Cardiac ventricle fibroblast (primary cell): ENCODE data around the genes KCNJ11 and IGSF22.

DNA sequence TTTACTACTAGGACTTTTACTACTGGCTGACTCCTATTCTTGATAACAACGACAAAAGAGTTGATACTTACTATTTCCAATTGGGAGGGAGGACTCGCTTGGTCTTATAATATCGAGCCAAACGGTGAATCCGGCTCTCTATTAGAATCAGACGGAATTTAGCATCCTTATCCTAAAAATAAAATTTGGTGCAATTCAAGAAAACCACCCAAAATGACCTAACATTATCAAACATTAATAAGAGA lies 2.5 kb downstream of the RPS13 start:
- RAMPAGE, long total RNA: no peak

DNA sequence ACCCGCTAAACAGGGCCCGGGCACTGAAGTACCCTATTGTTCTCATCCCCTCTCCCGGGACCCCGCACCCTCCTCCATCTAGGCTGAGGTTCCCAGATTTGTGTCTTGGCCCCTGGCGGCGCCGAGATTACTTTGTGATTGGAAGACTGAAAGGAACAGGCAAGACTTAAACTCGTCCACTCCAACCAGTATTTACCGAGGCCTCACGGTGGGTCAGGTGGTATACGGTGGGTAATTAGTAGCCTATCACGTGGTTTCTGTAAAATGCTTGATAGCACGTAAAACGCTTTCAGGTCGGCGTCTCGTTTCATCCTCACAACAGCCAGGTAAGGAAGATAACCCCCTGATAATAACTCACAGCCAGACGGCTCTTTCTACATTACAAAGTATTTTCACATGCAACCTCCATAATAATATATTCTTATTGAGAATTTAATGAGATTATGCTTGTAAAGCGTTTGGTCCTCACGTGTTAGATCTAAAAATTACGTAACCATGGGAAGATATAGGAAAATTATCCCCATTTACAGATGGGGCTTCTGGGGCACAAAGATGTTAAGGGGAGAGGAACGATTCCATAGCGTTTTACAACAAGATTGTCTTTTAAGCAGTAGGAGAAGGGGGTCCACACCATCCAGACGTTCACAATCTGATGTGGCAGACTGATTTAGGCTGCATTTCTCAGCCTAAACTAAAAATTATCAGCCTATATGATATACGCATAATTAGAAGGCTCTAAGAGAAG lies 654 bp upstream of the PIK3C2A start:
- RAMPAGE, long total RNA: no peak

DNA sequence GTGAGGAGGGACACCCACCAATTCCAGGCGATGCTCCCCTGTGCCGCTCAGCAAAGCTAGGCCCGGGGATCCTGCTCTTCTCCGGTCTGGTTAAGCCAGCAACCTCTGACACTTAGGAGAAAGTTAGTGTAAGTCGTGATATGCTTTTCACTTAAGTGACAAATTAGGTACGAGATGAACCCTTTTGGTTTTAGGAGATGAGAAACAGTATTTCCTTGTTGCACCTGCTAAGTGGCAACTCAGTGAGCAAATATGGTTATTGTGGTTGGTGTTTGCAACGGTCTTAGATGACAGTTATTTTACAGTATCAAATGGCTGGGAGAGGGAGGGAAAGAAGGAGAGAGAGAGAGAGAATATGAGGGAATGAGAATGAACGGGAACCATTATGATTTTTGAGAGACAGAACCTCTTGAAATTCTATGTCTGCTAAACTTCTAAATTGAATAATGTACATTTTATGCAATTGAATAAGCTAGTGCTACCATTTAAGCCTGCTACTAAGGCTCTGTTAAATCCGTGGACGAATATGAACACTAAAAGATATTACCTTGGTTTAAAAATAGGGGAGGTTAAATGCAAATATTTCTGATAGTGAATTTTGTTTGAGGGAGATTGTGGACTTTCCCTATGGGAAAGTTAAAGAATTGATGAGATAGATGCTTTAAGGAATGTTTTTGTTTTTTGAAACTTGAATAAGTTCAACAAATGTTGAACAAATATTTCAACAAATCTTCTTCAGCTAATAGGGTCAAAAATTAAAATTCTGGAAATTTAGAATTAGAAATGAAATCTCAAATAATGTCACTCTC lies 835 bp downstream of the NUCB2 start:
- RAMPAGE, long total RNA: no peak

GRCh38 chr11:17330000-17330357 lies 21.6 kb upstream of the NCR3LG1 start:
- RAMPAGE, long total RNA: no peak

GRCh38 chr11:17388594-17388977 lies at the start of gene KCNJ11:
Gene KCNJ11 (minus strand): TSS chr11:17388659.
- RAMPAGE, long total RNA: no peak

DNA sequence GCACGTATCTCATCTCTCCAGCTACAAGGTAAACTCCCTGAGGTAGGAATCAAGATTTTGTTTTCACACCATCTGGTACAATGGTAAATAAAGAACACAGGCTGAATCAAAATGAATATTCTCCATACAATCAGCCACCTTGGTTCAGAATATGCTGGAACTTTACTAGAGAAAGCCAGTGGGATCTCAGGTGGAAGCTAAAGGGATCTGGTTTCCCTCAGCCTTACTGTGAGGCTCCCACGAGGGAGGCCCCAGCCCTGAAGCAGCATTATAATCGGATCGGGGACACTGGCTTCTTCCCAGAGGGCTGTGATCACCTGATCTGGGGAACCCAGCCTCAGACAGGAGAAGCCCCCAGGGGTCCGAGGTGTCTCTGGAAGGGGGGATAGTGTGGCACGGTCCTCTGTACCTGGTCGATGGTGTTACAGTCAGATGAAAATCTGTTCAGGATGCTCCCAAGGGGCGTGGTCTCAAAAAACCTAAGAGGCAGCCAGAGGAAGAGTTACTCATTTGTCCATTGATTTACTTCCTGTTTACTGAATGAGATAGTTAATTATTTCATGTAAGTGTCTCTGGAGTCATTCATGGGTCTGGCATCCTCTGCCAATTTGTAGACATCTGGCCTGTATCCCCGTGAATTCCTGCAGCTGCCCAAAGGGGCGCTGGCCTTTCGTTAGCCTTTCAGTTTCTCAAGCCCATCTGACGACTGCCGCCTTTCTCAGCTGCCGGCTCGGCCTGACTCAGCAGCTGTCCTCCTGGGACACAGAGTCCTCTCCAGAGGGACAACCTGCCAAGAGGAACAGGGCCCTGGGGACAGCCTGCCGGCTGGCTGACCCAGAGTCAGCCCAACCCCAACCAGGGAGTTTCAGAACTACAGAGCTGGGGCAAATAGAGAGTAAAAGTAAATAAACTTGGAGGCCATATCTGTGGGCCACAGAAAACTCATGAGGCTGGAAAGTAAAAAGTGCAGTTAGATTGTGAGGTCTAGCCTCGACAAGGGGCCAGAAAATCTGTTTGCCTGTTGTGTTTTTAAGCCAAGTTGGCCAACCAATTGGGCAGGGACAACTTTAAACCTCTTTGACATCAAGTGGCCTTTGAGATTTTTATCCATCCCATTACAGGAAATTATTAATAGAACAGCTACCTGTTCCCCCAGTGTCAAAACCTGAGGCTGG lies 17.0 kb upstream of the KCNJ11 start:
- RAMPAGE, long total RNA: no peak

DNA sequence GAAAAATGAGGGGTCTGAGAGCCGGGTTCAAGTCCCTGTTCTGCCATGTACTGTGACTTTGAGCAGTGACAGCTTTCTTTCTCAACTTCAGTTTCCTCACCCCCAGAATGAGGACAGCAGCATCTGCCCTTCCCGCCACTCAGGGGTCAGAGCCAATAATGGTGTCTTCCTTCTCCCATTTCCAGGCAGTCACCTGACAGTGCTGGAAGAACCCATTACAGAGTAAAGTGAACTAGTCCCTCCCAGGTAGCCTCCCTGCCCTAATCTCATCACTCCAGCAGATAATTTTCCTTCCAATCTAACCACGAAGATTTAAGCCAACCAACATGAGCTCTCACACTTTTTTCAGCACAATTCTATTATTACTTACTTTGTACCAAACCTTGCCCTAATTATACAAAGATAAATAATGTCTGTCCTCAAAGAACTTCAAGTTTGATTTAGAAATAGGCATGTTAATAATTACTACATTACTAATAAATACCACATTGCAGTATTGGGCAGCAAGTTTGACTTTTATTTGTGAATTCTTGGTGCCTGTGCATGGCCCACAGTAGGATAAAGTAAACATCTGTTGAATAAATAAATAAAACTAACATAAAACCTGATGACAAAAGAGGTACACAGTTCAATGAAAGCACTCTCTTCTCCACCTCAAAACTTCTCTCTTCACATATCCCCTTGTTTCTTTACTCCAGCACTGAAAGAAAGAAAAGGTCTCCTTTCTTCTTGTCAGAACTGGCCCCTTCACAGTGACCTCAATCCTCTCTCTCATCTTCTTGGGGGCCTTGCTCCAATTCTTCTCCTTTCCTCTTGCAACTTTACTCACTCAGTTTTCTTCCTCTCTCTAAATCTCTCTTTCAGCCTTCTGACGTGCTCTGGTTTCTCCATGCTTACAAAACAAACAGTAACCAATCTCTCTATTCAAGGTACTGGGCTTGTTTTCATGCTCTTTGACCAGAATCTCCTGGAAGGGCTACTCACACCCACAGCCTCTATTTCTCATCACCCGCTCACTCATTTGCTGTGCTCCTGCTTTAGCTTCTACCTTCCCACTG lies 60.8 kb downstream of the SERGEF start:
- RAMPAGE, long total RNA: no peak

DNA sequence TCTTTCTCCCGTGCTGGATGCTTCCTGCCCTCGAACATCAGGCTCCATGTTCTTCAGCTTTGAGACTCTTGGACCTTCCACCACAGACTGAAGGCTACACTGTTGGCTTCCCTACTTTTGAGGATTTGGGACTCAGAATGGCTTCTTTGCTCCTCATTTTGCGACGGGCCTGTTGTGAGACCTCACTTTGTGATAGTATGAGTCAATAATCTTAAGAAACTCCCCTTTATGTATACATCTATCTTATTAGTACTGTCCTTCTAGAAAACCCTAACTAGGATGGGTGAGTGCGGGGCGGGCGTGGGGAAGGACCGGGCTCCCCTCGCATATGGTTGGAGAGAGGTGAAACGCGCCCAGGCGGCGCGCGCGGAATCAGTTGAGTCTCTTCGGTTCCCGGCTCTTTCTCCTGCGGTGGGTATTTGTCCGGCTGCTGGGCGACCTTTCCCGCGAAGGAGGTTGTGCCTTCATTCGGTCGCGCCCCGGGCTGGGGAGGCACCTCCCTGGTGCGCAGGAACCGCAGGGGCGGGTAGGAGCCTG lies 27.8 kb downstream of the SAA4 start:
- RAMPAGE, long total RNA: no peak

- RAMPAGE, long total RNA: no peak
Measured at GRCh38 chr11:18321626-18321896, 379 bp downstream of the HPS5 start.

DNA sequence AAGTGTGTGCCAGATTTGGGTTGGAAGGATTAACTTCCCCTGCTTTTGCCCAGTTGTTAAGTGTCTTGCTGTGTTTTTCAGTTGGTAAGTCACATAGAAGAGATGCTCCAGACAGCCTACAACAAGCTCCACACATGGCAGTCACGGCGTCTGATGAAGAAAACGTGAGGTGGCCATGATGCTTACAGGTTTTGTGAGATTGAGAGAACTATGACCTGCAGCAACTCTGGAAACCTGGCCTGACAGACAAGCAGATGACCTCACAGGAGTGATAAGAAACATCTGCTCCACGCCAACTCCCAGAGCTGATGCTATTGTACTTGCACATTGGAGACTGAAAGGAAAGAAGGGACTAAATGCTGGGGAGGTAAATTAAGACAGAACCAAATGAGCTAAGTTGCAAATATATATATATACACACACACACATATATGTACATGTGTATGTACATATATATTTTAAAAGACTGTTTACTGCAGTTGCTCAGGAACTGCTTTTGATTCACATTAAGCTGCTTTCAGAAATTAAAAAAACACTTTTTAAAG lies 28.6 kb upstream of the LDHA start:
- RAMPAGE, long total RNA: no peak

DNA sequence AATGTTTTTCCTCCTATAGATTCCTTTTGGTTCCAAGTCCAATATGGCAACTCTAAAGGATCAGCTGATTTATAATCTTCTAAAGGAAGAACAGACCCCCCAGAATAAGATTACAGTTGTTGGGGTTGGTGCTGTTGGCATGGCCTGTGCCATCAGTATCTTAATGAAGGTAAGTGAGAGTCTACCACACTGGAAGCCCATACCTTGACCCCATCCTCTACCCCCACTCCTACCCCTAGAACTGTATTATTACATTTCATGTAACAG lies 2.4 kb downstream of the LDHA start:
- RAMPAGE, long total RNA: no peak

DNA sequence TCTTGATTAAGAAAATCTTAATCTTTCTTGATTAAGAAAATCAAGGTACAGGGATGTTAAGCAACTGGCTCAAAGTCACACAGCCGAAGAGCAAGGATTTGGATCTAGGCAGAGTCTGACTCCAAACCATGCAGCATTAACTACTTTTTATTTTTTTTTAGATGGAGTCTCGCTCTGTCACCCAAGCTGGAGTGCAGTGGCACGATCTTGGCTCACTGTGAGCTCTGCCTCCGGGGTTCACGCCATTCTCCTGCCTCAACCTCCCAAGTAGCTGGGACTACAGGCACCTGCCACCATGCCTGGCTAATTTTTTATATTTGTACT lies 20.5 kb upstream of the SPTY2D1 start:
- RAMPAGE, long total RNA: no peak

DNA sequence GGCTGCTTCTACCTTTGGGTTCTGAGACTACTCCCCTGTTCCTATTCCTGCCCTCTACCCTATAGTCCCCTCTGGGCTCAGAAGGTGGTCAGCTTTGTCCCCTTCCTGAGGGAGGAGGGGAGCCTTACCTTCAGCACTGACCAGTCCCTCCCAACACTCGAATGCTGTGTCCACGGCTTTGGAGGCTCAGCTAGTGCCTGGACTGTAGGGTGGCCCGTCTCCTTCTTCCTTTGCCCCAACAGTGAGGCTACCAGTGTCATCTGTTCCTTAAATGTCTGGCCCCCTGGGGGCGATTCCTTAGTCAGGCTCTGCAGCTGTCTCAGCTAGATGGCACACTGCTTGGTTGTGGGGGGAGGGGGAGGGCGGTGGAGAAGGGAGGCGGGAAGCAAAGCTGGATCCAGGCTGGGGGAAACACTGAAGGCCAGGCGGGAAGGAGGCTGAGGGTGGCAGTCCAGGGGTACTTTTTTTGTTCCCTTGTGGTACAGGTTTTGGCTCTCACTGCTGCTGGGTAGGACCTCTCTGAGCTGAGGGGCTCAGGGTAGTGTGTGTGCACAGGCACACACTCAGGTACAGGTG lies at the start of gene IGSF22:
TSS of gene IGSF22 (minus strand) at position 243 of the 576 bp plus-strand sequence.
- RAMPAGE, long total RNA: no peak

DNA sequence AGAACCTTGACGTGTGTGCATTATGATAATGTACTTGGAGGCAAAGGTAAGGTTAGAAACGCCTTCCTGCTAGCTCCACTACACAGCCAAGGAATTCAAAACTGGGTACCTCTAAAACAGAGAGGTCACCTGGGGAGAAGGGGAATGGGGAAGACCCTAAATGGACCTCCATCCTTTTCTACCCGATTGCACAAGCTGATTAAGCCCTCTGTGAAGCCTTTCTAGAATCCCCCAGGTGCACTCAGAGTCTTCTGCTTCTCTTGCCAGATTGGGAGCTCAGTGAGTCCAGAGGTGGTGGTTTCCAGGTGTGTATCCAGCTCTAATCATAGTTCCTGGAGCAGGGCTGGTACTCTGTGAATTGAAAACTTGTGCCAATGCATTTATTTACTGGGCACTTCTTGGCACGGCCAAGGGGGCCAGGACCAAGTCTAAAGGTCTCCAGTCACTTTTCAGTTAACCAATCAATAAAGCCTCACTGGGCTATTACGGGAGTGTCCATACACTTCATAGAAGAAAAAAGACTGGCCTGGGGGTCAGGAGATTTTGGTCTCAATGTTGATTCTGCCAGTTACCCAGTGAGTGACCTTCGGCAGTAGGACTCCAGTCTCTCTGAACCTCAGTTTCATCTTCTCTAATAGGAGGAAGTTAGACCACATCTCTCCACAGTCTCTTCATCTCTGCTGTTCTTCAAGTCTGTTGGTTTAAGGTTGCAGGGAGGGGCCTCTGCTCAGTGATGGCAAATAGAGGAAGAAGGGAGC lies 188.3 kb upstream of the E2F8 start:
- RAMPAGE, long total RNA: no peak

DNA sequence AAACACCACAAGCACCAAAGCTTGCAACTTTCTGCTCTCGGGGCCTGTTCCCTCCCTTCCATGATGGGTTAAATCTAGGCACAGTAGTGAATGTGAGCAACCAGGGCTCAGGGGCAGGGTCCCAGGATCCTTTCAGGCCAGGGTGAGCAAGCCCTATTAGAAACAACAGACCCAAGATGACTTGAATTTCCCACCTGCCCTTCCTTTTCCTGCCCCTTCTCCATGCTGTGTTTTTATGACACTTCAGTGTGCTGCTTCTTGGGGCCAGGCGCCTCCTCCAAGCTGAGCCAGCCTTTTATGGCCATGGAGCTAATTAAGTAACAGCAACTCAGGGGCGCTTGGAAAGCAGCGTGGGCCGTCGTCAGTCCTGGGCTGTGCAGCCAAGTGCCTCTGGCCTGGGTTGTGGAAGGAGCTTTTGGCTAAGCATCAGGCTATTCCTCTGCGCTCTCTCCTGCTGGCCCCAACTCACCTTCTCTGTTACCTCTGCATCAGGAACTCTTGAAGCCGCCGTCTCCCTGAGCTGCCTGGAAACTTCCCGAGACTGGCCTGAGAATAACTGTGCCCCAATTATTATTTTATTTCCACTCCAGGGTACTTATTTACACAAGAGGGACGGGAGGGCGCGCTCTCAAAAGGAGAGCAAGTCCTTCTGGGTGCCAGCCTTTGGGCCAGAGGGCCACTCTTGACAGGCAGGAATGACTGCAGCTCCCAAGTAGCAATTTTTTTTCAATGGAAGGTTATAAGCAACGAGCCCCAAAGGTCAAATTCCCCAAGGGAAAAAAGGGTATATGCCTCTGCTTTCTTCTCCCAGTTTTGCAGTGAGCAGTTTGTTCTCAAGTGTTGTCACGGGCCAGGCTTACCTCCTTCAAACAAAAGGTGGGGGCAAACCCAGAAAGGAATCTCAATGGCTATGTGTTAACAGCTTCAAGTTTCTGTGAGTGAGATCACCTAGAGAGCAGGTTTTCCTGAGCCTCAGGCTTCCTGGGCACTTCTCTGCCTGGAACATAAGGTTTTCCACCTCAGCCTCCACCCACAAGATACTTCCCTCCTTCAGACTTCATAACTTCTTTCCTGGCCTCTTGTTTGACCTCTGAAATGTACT lies 38.6 kb upstream of the NAV2 start:
- RAMPAGE, long total RNA: no peak

DNA sequence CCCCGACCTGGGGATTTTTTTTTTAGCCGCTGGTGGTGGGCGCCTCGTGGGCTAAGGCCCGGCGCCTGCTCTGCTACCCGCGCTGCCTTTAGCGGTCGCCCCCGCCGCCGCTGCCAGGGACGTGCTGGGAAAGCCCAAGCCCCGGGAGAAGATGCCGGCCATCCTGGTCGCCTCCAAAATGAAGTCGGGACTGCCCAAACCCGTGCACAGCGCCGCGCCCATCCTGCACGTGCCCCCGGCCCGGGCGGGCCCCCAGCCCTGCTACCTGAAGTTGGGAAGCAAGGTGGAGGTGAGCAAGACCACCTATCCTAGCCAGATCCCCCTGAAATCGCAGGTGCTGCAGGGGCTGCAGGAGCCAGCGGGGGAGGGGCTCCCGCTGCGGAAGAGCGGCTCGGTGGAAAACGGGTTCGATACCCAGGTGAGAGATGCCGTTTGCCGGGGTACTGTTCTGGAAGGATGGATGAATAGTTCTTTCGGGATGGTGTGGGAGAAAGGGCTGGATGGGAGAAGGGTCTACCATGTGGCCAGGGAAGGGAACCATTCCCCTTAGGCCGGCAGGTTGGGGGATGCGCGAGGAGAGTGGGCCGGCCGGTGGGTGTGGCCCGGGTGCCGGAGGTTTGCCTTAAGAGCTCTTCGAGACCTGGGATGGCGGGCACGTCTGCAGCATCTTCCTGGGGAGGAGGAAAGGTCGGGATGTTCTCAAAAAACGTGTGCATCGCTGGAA lies 1.1 kb downstream of the NAV2 start:
- RAMPAGE, long total RNA: no peak

- RAMPAGE, long total RNA: no peak
Measured at GRCh38 chr11:20013352-20014232, 146.7 kb downstream of the DBX1 start.

DNA sequence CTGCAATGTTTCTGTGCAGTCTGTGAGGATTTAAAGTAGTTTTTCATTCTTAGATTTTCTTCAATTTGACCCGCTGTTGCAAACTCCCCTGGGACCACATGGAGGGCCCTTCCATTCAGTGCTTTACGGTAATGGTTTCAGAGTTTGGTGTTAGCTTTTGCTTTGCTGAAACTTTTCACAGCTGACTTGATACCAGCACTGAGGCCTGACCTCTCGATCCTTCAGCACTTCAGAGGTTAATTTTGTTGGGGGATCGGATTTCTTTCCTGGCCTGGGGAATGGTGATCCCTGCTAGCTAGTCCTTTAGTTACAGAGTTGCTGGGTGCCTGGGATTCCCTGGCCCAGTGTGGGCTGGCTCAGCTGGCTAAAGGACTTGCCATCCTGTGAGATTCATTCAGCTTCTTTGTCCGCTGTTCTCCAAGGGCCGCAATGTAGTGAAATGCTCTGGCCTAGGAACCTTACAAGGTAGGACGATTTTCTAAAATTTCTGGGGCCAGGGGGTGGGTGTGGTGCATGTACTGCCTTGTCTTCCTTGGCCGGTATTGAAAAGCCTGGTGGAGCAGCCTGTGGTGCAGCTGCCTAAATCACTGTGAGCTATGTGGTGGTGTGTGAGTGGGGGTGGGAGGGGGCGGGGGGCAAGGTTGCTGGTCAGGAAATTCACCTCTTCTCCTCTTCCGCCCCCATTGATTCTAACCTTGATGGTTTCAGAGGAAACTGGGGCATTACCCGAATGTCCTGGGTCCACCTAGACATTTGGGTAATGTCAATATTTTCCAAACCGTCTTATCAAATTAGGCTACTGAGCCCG lies 137.4 kb downstream of the DBX1 start:
- RAMPAGE, long total RNA: no peak

- RAMPAGE, long total RNA: no peak
Measured at GRCh38 chr11:20025725-20026314, 134.5 kb downstream of the DBX1 start.

- RAMPAGE, long total RNA: no peak
Measured at GRCh38 chr11:20057185-20057581, 103.1 kb downstream of the DBX1 start.